HepG2 (cell line): ENCODE results near the genes LINGO4 and TCHHL1.

DNA sequence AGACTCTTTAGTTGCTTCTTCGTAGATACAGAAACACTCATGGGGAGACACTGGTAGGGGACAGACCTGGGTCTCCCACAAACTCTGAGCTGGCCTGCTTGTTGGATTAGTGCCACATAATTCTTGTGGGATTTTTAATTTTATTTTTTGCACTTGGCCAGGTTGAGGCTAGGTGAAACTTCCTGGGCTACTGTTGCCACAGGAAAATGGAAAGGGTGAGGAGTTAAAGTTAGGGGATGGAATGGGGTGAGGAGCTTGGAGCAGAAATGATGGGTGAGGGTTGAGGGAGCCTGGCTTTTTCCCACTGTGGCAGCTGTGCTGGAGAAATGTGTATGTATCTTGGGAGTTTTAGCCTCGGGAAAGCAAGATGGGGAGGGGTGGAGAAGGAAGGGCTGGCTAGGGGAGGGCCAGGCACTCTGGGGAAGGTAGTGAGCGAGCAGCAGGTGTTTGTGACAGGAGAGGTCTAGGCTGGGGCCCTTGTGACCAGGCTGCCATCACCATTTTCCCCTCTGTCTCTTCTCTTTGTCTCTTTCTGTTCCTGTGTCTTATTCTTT, 1.9 kb downstream of the ZNF687 start:
- RRBS, 2 experiments = no CpG with 5 or more reads among the region's 3 CpGs
CAGE:
- cytosol, long polyA minus RNA = no peak
- cytosol, long polyA plus RNA = no peak
- long polyA plus RNA = no peak
- nucleus, long polyA minus RNA = no peak
- nucleus, long polyA plus RNA = no peak

- RRBS, 2 experiments = no CpG with 5 or more reads among the region's 7 CpGs
CAGE:
- cytosol, long polyA minus RNA = no peak
- cytosol, long polyA plus RNA = no peak
- long polyA plus RNA = no peak
- nucleus, long polyA minus RNA = no peak
- nucleus, long polyA plus RNA = no peak
Measured at GRCh38 chr1:151309869-151310425, 17.3 kb downstream of the PI4KB start.

GRCh38 chr1:151327504-151327932, 302 bp upstream of the PI4KB start:
- RRBS, 2 experiments = no CpG with 5 or more reads among the region's 17 CpGs
CAGE:
- cytosol, long polyA minus RNA = start-site peak on the minus strand at chr1:151327602-151327657, 211 reads
- cytosol, long polyA plus RNA = start-site peak on the minus strand at chr1:151327610-151327691, 78 and 87 reads in 2 replicates
- long polyA plus RNA = start-site peak on the minus strand at chr1:151327574-151327678, 140 and 36 reads in 2 replicates
- nucleus, long polyA minus RNA = no peak
- nucleus, long polyA plus RNA = start-site peak on the minus strand at chr1:151327599-151327632, 44 and 52 reads in 2 replicates

- RRBS, 2 experiments = 0 to 20% methylated on average over 1 of the region's 9 CpGs
CAGE:
- cytosol, long polyA minus RNA = no peak
- cytosol, long polyA plus RNA = no peak
- long polyA plus RNA = no peak
- nucleus, long polyA minus RNA = no peak
- nucleus, long polyA plus RNA = no peak
Measured at GRCh38 chr1:151347437-151347675, 304 bp upstream of the RFX5 start.

DNA sequence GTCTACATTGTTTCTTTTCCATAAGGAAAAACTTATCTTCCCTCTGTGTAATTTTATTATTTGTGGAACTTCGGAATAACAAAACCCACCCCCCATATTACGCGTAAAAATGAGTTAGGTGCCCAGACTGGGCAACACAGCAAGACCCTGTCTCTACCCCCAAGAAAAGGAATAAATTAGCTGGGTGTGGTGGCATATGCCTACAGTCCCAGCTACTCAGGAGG, 20.4 kb downstream of the PSMB4 start:
- RRBS, 2 experiments = no CpG with 5 or more reads among the region's 3 CpGs
CAGE:
- cytosol, long polyA minus RNA = no peak
- cytosol, long polyA plus RNA = no peak
- long polyA plus RNA = no peak
- nucleus, long polyA minus RNA = no peak
- nucleus, long polyA plus RNA = no peak

DNA sequence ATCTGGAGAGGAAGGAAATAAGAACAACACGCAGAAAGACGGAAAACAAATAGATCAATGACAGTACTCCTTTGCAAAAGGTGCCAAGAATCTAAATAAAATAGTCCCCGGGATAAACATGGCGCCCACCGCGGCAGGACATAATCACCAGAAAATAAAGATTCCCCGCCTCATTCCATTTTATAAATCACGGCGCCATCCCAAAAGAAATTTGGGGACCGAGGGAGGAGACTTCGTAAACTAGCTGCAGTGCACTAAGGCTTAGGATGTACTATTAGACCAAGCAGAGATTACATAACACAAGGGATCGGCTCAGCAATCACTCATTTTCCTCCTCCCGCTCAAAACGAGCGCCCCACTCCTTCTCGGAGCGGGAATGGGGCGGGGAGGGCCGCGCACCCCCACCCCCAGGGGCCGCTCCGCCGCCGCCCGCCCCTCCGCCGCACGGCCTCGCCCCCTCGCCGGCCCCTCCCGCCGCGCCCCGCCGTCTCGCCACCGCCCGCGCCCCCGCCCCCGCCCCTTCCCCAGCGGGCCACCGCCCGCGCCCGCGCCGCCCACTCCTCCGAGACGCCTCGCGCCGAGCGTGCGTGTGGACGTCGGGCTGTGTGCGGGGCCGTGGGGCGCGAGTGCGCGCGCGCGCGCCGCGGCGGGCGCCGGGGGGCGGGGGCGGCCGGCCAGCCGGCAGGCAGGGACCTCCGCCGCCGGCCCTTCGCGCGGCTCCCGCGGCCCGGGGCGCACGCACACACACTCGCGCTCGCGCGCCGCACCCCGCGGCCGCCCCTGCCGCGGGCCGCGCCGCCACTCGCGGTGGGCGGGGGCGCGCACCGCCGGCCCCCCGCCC, 891 bp downstream of the POGZ start:
- RRBS, 2 experiments = 1 to 2% methylated on average over 17 of the region's 110 CpGs
CAGE:
- cytosol, long polyA minus RNA = no peak
- cytosol, long polyA plus RNA = no peak
- long polyA plus RNA = no peak
- nucleus, long polyA minus RNA = no peak
- nucleus, long polyA plus RNA = no peak

DNA sequence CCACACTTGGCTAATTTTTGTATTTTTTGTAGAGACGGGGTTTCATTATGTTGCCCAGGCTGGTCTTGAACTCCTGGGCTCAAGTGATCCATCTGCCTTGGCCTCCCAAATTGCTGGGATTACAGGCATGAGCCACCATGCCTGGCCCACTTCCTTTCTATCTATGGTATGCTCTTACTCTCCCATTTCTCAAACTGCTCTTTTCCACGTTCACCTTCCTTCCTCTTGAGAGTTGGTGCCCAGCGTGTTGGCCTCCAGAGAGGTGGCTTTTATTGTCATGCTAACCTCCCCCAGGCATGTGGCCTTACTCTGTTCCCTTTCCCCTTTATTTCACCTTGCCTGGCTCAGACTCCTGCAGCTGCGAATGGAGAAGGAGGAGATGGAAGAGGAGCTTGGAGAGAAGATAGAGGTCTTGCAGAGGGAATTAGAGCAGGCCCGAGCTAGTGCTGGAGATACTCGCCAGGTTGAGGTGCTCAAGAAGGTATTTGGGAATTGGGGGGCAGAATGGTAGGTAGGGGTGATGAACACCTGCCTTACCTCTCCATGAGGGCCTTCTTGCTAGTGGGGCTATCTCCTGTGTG, 13.4 kb upstream of the TUFT1 start:
- RRBS, 2 experiments = no CpG with 5 or more reads among the region's 6 CpGs
CAGE:
- cytosol, long polyA minus RNA = no peak
- cytosol, long polyA plus RNA = no peak
- long polyA plus RNA = no peak
- nucleus, long polyA minus RNA = no peak
- nucleus, long polyA plus RNA = no peak

- RRBS, 2 experiments = 87 to 89% methylated on average over 4 of the region's 15 CpGs
CAGE:
- cytosol, long polyA minus RNA = no peak
- cytosol, long polyA plus RNA = no peak
- long polyA plus RNA = no peak
- nucleus, long polyA minus RNA = no peak
- nucleus, long polyA plus RNA = no peak
Measured at GRCh38 chr1:151529067-151529804, 10.9 kb upstream of the TUFT1 start.

GRCh38 chr1:151540627-151541426, 718 bp downstream of the TUFT1 start:
- RRBS, 2 experiments = 1% methylated on average over 6 of the region's 34 CpGs
CAGE:
- cytosol, long polyA minus RNA = no peak
- cytosol, long polyA plus RNA = no peak
- long polyA plus RNA = no peak
- nucleus, long polyA minus RNA = no peak
- nucleus, long polyA plus RNA = no peak

- RRBS, 2 experiments = no CpG with 5 or more reads among the region's 7 CpGs
CAGE:
- cytosol, long polyA minus RNA = no peak
- cytosol, long polyA plus RNA = no peak
- long polyA plus RNA = no peak
- nucleus, long polyA minus RNA = no peak
- nucleus, long polyA plus RNA = no peak
Measured at GRCh38 chr1:151584174-151584738, 27.6 kb upstream of the SNX27 start.

- RRBS, 2 experiments = 17 to 23% methylated on average over 2 of the region's 11 CpGs
CAGE:
- cytosol, long polyA minus RNA = no peak
- cytosol, long polyA plus RNA = no peak
- long polyA plus RNA = no peak
- nucleus, long polyA minus RNA = no peak
- nucleus, long polyA plus RNA = no peak
Measured at GRCh38 chr1:151716888-151717371, 327 bp upstream of the CELF3 start.

DNA sequence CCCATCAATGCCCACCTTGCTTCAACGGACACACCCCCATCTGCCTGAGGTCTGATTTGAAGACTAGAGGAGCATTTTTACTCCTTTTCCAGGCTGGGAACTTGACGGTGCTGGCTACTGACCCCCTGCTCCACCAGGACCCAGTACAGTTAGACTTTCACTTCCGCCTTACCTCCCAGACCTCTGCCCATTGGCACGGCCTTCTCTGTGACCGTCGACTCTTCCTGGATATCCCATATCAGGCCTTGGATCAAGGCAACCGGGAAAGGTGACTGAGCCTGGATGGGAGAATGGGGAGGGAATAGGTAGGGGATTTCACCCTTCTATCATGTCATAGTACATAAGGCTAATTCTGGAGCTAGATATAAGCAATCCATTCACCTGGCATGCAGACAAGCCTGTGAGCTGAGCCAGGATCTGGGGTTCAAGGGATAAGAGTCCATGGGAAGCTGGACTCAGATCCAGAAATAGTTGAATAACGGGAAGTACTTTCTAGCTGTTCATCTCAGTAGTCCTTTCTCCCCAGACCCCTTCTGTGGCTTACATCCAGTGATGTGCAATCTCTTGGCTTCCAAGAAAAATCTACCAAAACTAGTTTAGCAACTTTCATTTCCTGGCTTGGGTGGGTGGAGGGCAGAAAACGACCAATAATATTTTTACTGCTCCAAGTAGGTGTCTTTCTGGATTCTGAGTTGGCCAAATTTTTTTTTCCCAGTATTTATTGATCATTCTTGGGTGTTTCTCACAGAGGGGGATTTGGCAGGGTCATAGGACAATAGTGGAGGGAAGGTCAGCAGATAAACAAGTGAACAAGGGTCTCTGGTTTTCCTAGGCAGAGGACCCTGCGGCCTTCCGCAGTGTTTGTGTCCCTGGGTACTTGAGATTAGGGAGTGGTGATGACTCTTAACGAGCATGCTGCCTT, 4.9 kb upstream of the MRPL9 start:
- RRBS, 2 experiments = no CpG with 5 or more reads among the region's 12 CpGs
CAGE:
- cytosol, long polyA minus RNA = no peak
- cytosol, long polyA plus RNA = no peak
- long polyA plus RNA = no peak
- nucleus, long polyA minus RNA = no peak
- nucleus, long polyA plus RNA = no peak

DNA sequence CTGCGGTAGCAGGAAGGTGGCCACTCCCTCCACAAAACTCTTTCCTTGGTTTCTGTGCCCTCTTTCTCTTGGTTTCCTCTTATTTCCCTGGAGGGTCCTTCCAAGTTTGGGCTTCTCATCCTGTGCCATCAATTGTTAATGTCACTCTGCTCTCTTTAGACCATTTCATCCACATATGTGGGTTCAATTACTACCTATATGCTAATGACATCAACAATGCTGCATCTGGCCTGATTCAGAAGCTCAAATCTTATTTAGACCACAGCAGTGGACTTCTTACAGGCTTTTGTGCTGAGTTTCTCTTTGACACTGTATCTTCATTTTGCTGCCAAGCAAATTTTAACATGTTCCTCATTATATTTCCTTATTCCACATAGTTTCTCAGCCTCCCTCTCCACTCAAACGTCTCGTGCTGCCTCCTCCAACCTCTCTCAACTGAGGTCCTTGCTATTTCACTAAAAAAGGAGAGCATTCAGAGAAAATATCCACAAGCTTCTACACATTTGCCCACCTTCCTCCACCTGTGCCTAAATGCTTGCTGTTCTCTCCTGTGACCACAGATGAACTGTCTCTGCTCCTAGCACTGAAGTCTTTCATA, 6.6 kb downstream of the TDRKH start:
- RRBS, 2 experiments = no CpG with 5 or more reads among the region's 3 CpGs
CAGE:
- cytosol, long polyA minus RNA = no peak
- cytosol, long polyA plus RNA = no peak
- long polyA plus RNA = no peak
- nucleus, long polyA minus RNA = no peak
- nucleus, long polyA plus RNA = no peak

GRCh38 chr1:151805196-151805686, at the start of gene LINGO4:
Gene LINGO4 (minus strand): TSS chr1:151805419.
- RRBS, 2 experiments = no CpG with 5 or more reads among the region's 8 CpGs
CAGE:
- cytosol, long polyA minus RNA = no peak
- cytosol, long polyA plus RNA = no peak
- long polyA plus RNA = no peak
- nucleus, long polyA minus RNA = no peak
- nucleus, long polyA plus RNA = no peak

- RRBS, 2 experiments = no CpG with 5 or more reads among the region's 16 CpGs
CAGE:
- cytosol, long polyA minus RNA = no peak
- cytosol, long polyA plus RNA = no peak
- long polyA plus RNA = no peak
- nucleus, long polyA minus RNA = no peak
- nucleus, long polyA plus RNA = no peak
Measured at GRCh38 chr1:151825965-151826714, 5.5 kb downstream of the RORC start.

DNA sequence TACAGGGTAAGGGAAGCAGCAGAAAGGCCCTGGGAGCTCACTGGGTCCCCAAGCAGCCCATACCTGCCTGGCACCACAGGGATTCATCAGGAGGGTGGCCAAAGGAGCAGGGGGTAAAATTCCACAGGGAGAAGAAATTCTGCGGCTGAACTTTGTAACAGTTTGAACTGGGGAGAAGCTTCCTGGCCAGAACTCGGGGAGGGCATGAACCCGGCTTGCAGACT, 11.5 kb downstream of the THEM4 start:
- RRBS, 2 experiments = no CpG with 5 or more reads among the region's 3 CpGs
CAGE:
- cytosol, long polyA minus RNA = no peak
- cytosol, long polyA plus RNA = no peak
- long polyA plus RNA = no peak
- nucleus, long polyA minus RNA = no peak
- nucleus, long polyA plus RNA = no peak

- RRBS, 2 experiments = 4 to 17% methylated on average over 1 of the region's 9 CpGs
CAGE:
- cytosol, long polyA minus RNA = no peak
- cytosol, long polyA plus RNA = no peak
- long polyA plus RNA = no peak
- nucleus, long polyA minus RNA = no peak
- nucleus, long polyA plus RNA = no peak
Measured at GRCh38 chr1:151994202-151994342, 413 bp upstream of the S100A10 start.

DNA sequence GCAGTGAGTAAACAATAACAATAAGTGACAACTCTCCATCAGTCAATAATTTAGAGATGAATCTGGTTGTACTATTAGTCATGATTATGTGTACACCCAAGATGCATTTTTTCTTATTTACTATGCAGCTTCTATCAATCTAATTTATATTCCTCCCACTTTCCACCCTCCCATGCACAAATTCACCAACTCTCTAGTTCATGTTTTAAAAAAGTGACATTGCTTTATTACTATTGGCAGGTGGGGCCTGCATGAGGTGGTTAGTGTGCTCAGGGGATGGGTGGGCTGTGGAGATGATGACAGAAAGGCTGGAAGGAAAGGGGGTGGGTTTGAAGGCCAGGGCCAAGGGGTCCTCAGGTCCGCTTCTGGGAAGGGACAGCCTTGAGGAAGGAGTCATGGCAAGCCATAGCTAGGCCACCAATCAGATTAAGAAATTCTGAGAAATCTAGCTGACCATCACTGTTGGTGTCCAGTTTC, 4.5 kb downstream of the S100A11 start:
- RRBS, 2 experiments = no CpG with 5 or more reads among the region's 1 CpG
CAGE:
- cytosol, long polyA minus RNA = no peak
- cytosol, long polyA plus RNA = no peak
- long polyA plus RNA = no peak
- nucleus, long polyA minus RNA = no peak
- nucleus, long polyA plus RNA = no peak

DNA sequence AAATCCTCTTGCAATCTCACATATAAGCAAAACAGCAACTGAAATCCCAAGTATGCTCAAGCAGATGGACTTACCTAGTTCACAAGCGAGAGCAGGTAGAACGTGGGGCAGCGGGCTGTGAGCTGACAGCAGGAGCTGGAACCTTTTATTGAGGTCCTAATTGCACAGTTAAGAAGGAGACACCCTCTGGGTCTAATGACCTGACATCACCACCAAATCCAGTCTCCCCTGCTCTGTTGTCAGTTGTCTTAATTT, at the start of gene TCHHL1:
Gene TCHHL1, minus strand, starts transcription at position 119 of the 255 bp plus-strand sequence.
- RRBS, 2 experiments = no CpG with 5 or more reads among the region's 3 CpGs
CAGE:
- cytosol, long polyA minus RNA = no peak
- cytosol, long polyA plus RNA = no peak
- long polyA plus RNA = no peak
- nucleus, long polyA minus RNA = no peak
- nucleus, long polyA plus RNA = no peak

- RRBS, 2 experiments = no CpG with 5 or more reads among the region's 54 CpGs
CAGE:
- cytosol, long polyA minus RNA = no peak
- cytosol, long polyA plus RNA = no peak
- long polyA plus RNA = no peak
- nucleus, long polyA minus RNA = no peak
- nucleus, long polyA plus RNA = no peak
Measured at GRCh38 chr1:152109993-152110924, 5.0 kb downstream of the TCHH start.